GM23248 (cell line): ENCODE results near the gene ADAMTS16.

DNA sequence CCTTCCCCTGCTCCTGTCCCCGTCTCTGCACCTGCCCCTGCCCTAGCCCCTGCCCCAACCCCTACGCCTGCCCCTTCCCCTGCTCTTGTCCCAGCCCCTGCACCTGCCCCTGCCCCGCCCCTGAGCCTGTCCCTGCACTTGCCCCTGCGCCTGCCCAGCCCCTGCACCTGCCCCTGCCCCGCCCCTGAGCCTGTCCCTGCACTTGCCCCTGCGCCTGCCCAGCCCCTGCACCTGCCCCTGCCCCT is 43.6 kb upstream of the IRX4 start:
- RAMPAGE, long total RNA = no peak

- RAMPAGE, long total RNA = no peak
These were observed 837 bp upstream of the IRX1 start for GRCh38 chr5:3594484-3595506.

DNA sequence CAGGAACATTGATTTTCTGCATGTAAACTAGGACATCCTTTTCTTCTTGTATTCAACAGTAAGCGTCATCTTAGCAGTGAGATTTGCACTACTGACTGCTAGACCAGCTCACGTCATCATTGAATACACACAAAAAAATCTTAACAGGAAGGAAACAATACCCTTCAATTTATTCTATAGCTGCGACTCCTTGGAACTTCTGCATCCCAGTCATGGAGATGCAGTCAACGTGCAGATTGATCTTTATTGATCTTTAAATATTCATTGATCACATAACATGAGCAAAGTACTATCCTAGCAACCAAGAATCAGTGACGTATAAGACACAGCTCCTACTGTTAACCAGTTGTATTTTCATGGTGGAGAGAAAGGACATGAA is 135.7 kb downstream of the IRX1 start:
- RAMPAGE, long total RNA = no peak

DNA sequence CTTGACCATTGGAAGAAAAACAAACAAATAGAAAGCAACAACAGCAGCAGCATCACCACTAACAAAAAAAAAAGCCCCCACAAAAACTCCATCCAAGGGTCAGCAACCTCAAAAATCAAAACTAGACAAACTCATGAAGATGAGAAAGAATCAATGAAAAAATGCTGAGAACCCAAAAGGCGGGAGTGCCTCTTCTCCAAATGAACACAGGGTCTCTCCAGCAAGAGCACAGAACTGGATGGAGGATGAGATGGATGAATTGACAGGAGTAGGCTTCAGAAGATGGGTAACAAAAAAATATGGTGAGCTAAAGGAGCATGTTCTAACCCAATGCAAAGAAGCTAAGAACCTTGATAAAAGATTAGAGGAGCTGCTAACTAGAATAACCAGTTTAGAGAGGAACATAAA is 113.0 kb upstream of the ADAMTS16 start:
- RAMPAGE, long total RNA = no peak

DNA sequence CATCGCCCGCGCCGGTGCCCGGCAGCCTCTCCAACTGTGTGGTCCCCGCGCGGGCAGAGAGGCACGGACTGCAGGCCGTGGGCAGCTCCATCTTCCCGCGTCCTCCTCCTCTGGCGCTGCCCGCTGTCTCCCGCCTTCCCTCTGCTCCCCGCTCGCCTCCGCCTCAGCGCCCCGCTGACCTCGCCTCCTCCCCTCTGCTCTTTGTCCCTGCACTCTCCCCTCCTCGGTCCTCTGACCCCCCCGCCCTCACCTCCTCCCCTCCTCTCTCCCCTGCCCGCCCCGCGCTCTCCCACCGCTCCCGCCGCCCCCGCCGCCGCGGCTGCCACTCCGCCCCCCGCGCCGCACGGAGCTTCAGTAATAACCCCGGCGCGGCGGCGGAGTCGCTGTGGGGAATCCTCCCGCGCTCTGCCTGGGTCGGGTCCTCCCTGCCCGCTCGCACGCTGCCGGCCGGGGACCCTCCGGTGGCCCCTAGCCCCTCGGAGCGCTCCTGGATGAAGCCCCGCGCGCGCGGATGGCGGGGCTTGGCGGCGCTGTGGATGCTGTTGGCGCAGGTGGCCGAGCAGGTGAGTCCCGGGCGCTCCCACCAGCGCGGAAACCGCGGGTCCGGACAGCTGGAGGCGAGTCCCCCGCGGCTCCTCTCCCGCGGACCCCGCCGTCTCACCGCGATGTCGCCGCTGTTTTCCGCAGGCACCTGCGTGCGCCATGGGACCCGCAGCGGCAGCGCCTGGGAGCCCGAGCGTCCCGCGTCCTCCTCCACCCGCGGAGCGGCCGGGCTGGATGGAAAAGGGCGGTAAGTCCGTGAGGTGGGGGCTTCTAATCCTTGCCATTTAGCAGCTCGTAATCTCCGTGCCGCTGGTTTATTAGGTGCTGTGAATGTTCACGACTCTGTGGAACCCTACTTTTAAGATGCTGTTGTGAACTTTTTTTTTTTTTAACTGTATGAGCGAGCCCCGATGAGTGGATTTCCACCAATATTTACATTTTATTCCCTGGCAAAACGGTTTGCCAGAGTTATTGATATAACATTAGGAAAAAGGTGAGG is at the start of gene ADAMTS16:
TSS of gene ADAMTS16 (plus strand) at position 354 of the 1,042 bp plus-strand sequence.
- RAMPAGE, long total RNA = no peak

GRCh38 chr5:5351231-5351900 is 71.1 kb upstream of the ICE1 start:
- RAMPAGE, long total RNA = no peak

DNA sequence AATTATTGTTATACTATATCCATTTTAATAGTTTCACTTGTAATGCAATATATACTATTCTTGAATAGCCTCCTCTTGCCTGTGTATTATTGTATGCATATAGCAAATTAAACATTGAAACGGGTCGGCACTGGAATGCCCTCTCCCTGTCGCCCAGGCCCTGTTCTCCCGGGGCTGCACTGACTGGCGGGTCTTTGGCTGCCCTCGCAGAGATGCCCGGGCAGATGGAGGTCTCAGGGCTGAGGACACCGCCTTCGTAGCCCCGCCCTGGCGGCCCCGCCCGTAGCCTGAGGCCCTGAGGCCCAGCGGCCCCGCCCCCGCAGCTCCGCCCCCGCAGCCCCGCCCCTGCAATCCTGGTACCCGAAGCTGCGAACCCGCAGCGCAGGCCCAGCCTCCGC is 71.9 kb downstream of the ICE1 start:
- RAMPAGE, long total RNA = no peak

GRCh38 chr5:5598448-5599150 is 176.1 kb downstream of the ICE1 start:
- RAMPAGE, long total RNA = no peak

DNA sequence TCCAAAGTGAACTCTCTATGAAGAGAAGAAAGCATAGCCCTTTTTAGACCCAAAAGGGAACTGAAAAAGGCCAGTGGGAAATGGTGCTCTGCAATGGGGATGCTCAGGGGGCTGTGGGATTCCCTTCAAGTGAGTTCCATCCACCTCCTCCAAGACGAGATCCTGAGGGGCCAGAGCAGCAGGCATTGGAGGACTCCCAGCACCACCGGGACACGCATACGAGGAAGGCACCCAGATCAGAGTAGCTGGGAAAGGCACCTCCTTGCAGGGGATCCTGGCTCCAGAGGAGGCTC is 288.3 kb downstream of the MED10 start:
- RAMPAGE, long total RNA = no peak

- RAMPAGE, long total RNA = no peak
These were observed 33.3 kb downstream of the NSUN2 start for GRCh38 chr5:6599493-6599918.

GRCh38 chr5:6712831-6713122 is 455 bp upstream of the TENT4A start:
- RAMPAGE, long total RNA = no peak

DNA sequence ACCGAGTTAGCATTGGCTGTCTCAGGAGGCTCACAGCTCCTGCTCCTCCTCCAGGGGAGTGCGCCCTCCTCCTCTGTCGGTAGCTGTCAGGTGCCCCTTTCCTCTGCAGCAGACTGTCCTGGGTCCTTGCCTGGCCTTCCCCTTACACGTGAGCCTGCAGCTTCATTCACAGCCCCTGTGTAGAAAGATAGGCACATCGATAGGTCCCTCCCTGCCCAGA is 17.1 kb downstream of the TENT4A start:
- RAMPAGE, long total RNA = no peak

DNA sequence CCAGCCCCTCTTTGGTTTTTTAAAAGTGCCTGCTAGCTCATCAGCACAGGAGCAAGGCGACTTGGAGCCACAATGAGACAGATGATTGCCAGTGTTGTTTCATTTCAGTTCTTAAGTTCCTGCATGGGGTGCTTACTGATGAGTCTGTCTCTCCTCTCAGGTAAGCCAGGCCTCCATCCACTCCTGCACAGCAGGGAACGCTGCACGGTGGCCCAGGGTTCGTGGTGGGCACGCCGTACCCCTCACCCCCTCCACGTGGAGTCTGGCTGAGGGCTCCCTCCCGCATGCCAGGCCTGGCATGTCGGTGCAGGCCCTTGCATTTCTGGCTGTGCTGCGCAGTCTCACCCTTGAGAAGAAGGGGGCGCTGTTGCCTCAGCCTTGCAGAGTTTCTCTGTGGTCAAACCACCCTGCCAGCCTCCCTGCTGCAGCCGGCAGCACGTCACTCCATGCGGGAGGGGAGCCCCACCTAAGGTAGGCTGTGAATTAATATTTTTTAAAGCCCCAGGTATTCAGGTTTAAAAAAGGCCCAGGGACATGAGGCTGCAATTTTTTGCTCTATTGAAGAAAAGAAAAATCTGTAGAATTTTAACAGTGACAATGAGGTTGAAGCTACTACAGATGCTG is 52.4 kb downstream of the TENT4A start:
- RAMPAGE, long total RNA = no peak

- RAMPAGE, long total RNA = no peak
These were observed 89.5 kb upstream of the ADCY2 start for GRCh38 chr5:7306440-7306900.

DNA sequence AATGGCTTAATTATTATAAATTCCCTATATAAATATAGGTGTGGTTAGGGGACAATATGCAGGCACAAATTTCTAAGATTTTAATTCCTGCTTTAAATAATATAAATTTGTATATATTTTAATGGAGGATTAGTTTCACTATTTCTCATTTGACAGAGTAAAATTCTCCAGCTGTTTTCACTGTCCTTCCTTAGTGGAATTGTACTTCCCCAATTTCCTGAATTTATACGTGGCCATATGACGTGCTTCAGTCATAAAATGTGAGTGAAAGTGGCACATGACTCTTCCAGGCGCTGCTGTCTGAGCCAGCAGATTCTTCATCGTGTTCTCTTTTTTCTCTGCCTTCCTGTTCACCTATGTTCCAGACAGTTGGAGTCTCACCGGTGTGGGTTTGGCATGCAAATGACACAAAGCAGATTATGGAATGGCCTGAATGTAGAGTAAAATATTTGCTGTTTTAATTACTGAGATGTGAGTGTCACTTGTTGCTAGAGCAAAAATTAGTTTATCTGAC is 684.1 kb downstream of the SEMA5A start:
- RAMPAGE, long total RNA = no peak

DNA sequence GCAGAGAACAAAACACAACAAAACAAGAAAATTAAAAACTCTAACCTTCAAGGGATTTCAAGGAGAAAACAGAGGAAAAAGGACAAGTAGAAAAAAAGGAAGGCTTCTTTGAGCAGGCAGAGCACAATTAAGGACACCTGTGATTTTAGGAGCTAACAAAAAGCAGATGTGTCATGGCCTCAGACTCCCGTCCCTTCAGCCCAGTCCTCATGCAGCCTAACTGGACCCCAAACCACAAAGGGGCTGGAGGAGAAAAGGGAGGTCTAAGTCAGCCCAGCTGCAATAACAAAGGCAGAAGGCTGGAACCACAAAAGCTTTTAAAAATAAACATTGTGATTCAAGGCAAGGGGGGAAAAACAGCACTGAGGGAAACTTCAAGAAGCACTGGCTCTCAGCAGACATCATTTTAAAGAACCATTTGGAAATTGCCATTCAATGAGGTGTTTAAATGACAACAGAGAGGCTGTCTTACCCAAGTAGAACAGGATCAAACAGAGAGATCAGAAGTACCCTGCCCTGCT is 89.4 kb downstream of the SEMA5A start:
- RAMPAGE, long total RNA = no peak

GRCh38 chr5:10278513-10279213 is 28.6 kb downstream of the CCT5 start:
- RAMPAGE, long total RNA = no peak

DNA sequence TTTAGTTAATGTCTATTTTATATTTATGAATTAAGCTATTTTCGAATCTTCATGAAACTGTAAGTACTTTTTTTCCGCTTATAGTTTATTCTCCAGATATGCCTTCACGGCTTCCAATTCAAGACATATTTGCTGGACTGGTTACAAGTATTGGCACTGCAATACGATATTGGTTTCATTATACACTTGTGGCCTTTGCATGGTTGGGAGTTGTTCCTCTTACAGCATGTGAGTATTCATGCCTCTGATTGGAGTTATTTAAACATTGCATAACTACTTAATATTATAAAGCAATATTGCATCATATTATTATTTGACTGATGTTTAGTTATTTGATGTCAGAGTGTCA is 28.2 kb downstream of the MARCHF6 start:
- RAMPAGE, long total RNA = no peak

DNA sequence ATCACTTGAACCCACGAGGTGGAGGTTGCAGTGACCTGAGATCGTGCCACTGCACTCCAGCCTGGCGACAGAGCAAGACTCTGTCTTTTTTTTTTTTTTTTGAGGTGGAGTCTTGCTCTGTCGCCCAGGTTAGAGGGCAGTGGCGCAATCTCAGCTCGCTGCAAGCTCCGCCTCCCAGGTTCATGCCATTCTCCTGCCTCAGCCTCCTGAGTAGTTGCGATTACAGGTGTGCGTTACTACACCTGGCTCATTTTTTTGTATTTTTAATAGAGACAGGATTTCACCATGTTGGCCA is 42.7 kb downstream of the ANKRD33B start:
- RAMPAGE, long total RNA = no peak

DNA sequence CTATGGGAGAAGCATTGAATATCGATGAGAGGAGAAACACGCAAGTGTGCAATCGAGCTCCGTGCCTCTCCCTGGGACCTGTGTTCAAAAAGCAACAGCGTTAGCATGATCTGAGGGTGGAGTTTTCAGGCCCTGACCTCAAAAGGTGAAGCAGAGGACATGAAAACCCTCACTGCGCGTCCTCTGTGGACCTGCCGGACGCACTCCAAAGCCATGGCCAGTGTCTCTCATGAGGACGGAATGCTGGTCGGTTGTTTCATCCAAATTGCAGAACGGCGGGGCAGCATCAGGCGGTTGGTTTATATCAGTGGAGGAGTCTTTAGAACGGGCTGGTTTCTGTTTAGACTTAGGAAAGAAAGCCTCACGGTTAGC is 67.8 kb downstream of the ANKRD33B start:
- RAMPAGE, long total RNA = no peak